Bronchial epithelial cell (primary cell): Measurements from ENCODE around the genes TTLL4 and ATG9A.

GRCh38 chr2:218329768-218330912 is 26.5 kb upstream of the CATIP start:
- RRBS, 2 experiments = no CpG with 5 or more reads among the region's 9 CpGs

- RRBS, 2 experiments = no CpG with 5 or more reads among the region's 8 CpGs
These were observed 24.7 kb upstream of the CATIP start for GRCh38 chr2:218331814-218332526.

DNA sequence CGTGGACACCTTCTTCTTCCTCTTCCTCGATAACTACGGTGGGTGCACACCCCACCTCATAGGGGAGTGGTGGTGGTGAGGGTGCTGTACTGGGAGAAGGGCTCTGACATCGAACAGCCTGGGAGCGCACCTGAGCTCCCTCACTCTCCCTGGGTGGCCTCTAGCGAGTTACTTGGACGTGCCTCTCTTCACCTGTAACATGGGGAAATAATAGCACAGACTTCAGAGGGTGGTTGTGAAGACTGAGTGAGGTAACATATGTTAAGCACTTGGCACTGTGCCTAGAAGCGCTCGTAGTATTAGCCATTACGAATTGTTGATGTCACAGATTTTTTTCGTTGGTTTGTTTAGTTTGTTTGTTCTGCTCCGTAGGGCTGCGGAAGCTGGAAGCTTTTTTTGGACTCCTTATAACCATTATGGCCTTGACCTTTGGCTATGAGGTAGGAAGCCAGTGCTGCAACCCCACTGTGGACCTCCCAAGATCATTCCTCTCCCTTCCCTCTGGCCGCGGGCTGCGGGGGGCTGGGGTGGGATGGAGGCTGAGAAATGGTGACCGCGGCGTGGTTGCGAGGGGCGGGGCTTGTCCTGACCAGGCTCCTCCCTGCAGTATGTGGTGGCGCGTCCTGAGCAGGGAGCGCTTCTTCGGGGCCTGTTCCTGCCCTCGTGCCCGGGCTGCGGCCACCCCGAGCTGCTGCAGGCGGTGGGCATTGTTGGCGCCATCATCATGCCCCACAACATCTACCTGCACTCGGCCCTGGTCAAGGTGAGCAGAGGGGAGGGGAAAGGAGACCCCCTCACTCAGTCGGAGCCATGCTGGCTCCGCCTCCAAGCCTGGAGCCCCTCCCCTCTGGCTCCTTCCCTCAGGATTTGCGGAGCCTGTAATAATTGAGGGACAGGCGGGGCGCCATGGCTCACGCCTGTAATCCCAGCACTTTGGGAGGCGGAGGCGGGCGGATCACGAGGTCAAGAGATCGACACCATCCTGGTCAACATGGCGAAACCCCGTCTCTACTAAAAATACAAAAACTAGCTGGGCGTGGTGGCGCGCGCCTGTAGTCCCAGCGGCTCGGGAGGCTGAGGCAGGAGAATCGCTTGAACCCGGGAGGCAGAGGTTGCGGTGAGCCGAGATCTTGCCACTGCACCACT is 5.5 kb downstream of the SLC11A1 start:
- RRBS, 2 experiments = no CpG with 5 or more reads among the region's 55 CpGs

DNA sequence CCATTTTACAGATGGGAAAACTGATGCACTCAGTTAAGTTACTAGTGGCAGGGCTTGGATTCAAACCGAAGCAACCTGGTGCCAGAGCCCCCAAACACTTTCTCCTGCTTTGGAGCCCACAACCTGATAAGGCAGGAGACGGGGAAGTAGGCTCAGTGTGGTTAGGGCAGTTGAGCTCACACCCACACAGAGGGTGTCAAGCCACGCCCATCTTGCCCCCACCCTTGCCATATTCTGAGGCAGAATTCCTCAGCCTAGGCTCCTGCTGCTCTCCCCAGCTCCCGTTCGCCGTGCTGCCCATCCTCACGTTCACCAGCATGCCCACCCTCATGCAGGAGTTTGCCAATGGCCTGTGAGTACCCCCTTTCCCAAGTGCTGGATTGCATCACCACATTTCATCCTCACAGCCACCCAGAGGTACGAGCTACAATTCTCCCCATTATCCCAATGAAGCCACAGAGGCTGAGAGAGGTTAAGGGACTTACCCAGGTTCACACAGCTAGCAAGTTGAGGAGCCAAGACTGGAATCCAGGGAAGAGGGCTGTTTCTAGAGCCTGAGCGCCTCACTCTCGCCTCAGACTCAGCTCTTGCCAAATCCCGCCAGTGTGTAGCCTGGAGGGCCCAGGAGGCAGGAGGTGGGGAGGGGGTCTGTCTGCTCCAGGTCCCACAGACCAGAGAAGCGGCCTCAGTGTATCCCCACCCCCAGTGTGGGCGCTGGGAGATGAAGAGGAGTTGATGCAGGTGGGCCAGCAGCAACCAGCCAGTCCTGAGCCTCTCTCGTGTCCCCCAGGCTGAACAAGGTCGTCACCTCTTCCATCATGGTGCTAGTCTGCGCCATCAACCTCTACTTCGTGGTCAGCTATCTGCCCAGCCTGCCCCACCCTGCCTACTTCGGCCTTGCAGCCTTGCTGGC is 5.6 kb upstream of the CTDSP1 start:
- RRBS, 2 experiments = no CpG with 5 or more reads among the region's 18 CpGs

DNA sequence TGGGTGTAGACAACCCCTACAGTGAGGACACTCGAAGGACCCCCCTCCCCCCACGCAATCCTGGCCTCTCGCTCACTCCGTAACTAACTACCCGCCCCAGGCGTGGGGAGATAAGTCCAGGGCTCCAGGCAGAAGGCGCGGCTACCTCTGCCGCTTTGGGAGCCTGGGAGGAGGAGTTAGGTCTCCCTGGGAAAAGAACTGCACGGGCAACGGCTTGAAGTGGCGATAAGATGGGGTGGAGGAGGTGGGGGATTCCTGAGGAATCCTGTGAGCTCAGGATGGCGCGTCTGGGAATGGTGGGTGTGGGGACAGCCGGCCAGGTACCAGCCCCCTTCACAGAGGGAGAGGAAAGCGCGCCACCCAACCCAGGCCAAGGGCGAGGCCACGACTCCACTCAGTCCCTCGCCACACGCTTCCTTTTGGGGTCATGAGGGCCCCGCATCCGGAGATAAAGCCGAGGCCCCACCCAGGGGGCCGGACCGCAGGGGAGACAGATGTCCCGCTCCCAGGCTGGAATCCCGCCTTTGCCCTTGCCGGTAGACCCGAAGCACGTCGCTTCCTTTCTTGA is 1.9 kb upstream of the CTDSP1 start:
- RRBS, 2 experiments = under 1 to 3% methylated on average over 5 of the region's 32 CpGs

GRCh38 chr2:218419763-218420222 is 870 bp downstream of the VIL1 start:
- RRBS, 2 experiments = no CpG with 5 or more reads among the region's 6 CpGs

GRCh38 chr2:218661228-218662211 is 2.0 kb downstream of the BCS1L start:
- RRBS, 2 experiments = no CpG with 5 or more reads among the region's 24 CpGs

DNA sequence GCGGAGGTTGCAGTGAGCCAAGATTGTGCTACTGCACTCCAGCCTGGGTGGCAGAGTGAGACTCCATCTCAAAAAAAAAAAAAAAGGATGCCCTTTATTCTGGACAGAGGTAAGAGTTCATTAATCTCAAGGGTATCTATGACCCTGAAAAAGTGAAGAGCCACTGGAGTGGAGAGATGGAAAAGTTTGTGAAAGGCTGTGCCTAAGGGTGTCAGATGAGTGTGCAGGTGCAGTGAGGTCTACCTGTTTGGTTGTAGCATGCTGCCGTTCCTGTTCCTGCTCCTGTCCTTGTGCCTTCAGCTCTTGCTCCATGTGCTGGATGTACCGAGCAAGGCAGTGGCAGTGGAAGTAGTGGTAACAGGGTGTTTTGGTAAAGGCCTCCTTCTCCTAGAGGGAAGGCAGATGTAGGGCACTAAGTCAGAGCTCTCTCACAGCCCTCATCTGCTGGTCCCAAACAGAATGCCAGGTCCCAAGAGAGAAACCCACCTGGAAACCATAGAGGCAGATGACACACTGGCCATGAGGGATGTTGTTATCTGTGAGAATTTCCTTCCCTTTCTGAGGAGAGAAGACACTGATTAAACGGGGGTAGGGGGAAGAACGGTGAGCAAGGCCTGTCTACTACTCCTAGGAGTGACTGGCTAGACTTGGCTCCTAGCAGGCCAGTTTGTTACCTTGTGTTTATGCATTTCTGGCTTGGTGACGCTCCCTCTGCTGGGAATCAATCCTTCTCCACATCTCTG is 6.0 kb downstream of the RNF25 start:
- RRBS, 2 experiments = no CpG with 5 or more reads among the region's 6 CpGs

DNA sequence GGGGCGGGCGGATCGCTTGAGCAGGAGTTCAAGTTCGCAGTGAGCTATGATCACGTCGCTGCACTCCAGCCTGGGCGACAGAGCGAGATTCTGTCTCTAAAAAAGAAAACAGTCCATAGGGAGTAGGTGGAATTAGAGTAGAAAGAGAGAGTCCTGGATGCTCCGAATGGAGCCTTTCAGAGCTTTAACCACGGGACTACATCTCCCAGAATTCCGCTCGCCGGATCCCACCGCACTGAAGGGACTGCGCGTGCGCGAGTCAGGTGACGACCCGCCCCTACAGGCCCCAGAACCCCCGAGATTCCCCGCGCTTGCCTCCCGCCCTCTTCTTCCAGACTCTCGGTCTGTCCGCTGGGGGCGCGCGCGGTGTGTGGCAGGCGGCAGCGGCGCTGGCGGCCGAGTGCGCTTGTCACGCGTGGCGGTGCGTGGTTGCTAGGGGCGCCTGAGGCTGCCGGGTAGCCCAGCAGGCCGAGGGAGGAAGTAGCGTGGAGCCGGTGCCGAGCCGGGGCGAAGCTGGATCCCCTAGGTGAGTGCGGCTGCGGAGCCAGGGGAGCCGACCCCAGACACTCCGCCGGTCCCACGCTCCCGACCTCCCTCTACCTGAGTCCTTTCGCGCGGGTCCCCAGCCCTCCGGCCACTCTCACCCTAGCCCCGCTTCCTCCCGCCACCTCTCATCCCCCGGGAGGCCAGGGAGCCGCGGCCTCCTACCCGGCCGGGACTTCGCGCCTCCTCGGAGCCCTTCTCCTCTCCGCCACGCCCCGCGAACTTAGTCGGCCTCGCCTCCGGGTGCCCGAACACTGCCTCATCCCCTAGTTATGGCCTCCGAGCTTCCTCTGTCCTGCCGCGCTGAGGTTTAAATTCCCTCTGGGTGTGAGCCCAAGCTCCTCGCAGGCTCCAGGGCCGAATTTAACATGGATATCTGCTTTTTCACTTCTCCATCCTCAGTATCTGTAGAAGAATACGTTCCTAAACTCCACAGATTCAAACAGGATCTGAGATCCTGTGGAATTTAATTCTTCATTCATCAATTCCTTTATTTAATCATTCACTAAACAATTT is at the start of gene TTLL4:
TSS of gene TTLL4 (plus strand) at position 324 of the 1,059 bp plus-strand sequence.
- RRBS, 2 experiments = 1 to 2% methylated on average over 29 to 30 of the region's 83 CpGs

DNA sequence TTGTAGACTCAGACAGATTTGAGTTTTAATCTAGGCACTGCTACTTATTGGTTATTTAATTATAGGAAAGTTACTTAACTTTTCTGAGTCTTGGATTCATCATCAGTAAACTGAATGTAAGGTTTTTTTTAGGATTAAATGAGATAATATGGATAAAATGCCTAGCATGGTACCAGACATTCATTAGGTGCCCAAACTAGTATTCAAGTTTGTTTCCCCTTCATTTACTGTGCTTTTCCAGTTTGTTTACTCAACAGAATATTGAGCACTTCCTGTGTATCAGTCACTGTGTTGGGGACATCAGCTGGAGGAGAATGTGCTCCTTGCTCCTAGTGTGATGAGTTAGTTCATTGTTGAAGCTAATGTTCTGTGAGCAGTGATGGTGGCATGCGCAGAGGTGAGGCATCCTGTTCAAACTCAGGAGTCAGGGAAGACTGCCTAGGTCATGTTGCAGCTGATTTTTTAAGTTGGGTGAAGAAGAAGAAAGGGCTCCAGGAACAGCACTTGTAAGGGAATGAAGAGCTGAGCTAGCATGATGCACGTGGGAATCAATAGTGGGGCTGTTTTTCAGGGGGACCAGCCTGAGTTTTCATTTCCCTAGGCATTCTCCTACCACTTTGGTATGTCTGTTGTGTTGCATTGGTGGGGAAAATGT is 23.6 kb downstream of the TTLL4 start:
- RRBS, 2 experiments = no CpG with 5 or more reads among the region's 2 CpGs

- RRBS, 2 experiments = no CpG with 5 or more reads among the region's 6 CpGs
These were observed 1.7 kb downstream of the CYP27A1 start for GRCh38 chr2:218783377-218784319.

- RRBS, 2 experiments = no CpG with 5 or more reads among the region's 2 CpGs
These were observed 14.3 kb downstream of the WNT10A start for GRCh38 chr2:218894940-218895290.

DNA sequence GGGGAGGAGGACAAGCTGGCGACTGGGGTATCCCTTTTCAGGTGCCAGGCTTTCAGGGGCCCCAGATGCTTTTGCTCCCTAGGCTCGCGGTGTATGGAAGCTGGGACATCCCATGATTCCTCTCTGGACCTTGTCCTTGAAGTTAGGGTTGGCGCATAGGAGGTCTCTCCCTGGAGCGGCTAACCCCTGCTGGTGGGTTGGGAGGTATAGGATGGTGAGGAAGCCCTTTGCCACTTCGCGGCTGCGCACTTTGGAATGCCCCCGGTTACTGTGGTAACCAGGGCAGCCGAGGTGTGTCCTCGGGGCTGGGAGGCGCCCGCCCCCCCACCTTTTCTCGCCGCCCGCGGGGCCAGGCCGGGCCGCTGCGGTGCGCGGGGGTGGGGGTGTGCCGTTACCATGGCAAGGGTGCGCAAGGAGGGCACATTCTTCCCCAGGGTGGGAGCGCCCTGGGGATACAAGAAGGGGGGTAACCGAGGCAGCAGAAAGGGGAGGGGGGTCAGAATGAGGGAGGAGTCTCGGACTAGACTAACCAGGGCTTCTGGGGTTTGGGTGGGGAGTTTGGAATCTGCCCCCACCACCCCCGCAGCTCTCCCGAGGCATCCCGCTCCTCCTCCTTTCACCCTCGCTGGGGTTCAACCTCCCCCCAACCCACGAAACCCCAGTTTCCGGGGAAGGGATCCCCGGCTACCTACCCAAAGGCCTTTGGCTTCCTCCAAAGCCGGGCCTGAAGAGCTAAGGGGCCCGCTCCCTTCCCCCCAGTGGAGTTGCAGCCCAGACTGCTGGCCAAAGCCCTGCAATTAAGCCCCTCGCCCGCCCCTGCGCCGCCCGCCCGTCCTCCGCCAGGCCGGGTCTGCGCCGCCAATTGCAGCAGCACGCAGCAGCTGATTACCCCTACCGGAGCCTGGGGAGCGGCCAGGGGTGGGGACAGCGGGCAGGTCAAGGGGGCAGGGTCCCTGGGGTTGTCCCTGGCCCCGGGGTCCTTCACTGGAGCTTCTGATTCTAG is 16.5 kb downstream of the WNT10A start:
- RRBS, 2 experiments = 3% methylated on average over 15 to 16 of the region's 51 CpGs

DNA sequence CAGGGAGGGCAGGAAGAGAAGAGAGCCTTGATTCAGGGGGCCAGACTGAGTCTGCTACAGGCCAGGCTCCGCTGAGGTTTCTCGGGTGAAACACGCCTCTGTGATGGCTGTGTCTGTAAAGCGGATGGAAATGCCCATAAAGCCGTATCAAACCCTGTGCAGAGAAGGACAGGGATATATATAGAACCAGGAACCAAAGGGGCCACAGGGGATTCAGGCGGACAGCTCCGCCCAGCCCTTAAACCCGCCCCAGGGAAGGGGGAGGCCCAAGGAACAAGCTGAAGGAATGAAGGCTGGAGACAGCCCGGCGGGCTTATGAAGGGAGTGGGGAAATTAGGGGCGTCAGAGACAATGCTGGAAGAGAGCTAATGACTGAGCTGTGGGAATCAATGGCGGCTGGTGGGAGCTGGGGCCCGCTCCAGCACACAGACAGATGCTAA is 42.1 kb downstream of the NHEJ1 start:
- RRBS, 2 experiments = no CpG with 5 or more reads among the region's 13 CpGs

GRCh38 chr2:219177548-219177981 is 510 bp upstream of the RETREG2 start:
- RRBS, 2 experiments = no CpG with 5 or more reads among the region's 16 CpGs

DNA sequence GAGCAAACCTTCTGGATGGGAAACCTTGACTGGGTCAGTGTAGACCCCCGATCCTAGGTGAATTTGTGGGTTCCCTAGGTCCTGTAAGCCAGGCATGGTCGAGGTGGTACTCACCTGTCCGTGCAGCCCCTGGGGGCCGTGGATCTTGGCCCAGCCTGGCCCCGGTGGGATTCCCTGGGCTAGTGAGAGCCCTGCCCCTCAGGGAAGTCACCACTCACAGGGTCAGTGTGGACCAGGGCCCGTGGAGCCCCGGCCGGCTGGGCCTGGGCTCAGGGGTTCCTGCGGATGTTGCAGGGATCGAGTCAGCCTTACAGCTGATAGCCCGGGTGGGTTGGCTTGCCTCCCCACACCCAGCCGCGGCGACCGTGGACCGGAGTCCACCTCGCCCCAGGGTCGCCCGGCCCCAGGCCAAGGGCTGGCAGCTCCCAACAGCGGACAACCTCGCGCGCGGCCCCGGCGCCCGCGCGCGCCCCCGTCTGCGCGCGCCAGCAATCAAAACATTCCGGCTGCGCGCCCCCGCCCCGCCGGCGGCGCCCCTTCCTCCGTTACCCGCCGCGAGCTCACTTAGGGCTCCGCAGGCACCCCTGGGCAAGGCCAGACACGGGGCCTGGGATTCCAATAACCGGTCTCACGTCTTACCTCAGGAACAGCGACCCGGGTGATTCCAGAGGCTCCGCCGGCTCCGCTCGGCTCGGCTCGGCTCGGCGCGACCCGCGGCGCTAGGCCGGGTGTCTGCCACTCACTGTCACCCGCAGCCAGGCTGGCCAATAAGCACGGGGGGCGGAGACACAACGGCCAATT is at the start of gene ATG9A:
TSS of gene ATG9A (minus strand) at position 741 of the 801 bp plus-strand sequence.
- RRBS, 2 experiments = under 1 to 1% methylated on average over 50 of the region's 69 CpGs

GRCh38 chr2:219254868-219255342 is 1.2 kb upstream of the TUBA4A start:
- RRBS, 2 experiments = no CpG with 5 or more reads among the region's 11 CpGs

- RRBS, 2 experiments = 1 to 2% methylated on average over 29 of the region's 72 CpGs
These were observed 14.4 kb downstream of the PTPRN start for GRCh38 chr2:219294417-219295560.

- RRBS, 2 experiments = no CpG with 5 or more reads among the region's 5 CpGs
These were observed 1.7 kb downstream of the PTPRN start for GRCh38 chr2:219307468-219307951.

DNA sequence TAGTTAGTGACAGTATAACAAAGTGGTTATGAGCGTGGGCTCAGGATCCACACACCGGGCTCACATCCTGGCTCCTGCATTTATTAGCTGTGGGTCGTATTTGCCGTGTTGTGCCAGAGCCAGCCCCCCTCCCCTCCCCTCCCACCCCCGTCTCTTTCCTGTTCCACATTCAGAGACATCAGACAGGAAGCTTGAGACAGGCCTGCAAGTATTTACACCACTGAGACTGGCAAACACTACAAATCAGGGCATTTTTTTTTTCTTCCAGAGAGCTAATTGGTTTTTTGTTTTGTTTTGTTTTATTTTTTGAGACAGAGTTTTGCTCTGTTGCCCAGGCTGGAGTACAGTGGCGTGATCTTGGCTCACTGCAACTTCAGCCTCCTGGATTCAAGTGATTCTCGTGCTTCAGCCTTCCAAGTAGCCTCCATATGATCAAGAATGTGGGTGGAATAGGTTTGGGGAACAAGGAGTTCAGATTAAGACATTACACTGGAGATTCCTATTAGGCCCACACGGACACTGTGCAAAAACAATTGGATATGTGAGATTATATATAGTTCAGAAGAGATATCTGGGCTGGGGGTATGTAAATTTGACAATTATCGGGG is 9.5 kb upstream of the DNPEP start:
- RRBS, 2 experiments = no CpG with 5 or more reads among the region's 9 CpGs